Measurements from ENCODE around the genes ACTA2 and IFIT5.

DNA sequence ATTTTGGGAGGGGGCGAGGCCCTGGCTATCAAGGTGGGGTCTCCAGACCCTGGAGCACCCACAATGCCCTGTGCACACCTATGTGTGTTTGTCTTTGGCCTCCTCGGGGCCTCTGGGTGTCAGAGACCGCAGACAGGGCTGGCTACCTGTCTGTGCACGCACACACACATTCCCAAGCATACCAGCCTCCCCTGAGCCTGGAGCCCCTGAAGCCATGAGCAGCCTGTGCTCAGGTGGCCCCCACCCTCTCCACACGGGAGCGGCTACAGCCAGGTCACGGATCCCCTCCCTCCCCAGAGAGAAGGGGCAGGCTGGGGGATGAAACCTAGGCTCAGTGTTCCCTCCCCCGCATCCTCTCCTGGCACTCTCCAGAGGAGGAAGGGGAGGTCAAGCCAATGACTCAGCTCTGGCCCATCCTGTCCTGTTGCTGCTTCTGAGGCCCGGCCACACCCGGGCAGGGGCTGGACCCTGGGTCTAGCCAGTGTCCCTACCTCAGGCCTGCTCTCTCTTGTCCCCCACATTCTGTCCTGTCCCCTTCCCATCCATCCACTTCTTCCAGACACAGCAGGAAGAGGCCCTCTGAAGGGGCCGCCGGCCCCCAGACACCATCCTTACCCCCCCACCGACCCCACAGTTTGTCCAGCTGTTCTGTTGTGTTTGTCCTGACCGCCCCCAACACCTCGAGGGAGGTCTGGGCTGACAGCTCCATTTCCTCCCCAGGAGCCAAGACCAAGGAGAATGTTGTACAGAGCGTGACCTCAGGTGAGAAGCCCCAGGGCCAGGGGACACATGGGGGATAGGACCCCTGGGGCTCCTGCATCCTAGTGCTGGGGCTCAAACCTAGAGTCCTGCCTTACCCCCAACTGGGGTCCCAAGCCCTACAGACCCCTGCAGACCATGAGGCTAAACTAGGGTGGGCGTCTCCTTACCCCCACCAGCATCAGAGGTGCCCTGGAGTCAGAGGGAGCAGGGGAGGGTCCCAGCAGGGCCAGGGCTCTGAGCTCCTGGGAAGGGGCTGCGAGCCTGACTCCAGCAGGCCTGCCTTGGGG, 838 bp downstream of the SNCG start:
- RRBS: no CpG with 5 or more reads among the region's 18 CpGs

GRCh38 chr10:86970598-86971414, 2.5 kb downstream of the ADIRF start:
- RRBS: 5% methylated on average over 19 of the region's 58 CpGs

- RRBS: no CpG with 5 or more reads among the region's 18 CpGs
Observed at GRCh38 chr10:87505770-87506441, 1.2 kb downstream of the MINPP1 start.

GRCh38 chr10:87660085-87660758, 544 bp downstream of the PAPSS2 start:
- RRBS: under 1% methylated on average over 10 of the region's 28 CpGs

GRCh38 chr10:87701530-87702122, 41.9 kb downstream of the PAPSS2 start:
- RRBS: no CpG with 5 or more reads among the region's 7 CpGs

- RRBS: no CpG with 5 or more reads among the region's 29 CpGs
Observed at GRCh38 chr10:87862599-87863162, 652 bp downstream of the KLLN start.

GRCh38 chr10:87940646-87941322, 77.4 kb downstream of the PTEN start:
- RRBS: no CpG with 5 or more reads among the region's 1 CpG

DNA sequence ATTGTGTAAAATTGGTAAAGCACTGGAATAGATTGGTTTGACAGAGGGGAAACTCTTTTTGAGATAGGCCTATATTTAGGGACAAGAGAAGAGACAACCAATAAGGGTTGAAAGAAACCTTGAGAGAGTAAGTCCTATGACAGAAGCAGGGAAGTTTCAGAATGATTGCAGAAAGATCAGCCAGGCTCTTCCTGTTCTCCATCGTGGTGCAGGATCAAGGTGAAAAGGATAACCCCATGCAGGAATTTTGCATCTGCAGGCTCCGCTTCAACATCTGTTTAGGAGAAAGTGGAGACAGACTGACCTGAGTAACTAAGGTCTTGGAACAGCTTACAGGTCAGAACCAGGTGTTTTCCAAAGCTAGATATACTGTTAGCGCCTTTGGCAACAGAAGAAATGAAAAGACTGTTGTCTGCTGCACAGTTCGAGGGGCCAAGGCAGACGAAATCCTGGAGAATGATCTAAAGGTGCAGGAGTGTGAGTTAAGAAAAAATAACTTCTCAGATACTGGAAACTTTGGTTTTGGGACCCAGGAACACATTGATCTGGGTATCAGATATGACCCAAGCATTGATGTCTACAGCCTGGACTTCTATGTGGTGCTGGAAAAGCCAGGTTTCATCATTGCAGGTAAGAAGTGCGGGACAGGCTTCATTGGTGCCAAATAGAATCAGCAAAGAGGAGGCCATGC, 82.0 kb downstream of the PTEN start:
- RRBS: no CpG with 5 or more reads among the region's 6 CpGs

GRCh38 chr10:88017788-88018069, 154.3 kb downstream of the PTEN start:
- RRBS: no CpG with 5 or more reads among the region's 1 CpG

- RRBS: no CpG with 5 or more reads among the region's 2 CpGs
Observed at GRCh38 chr10:88104193-88104575, 240.8 kb downstream of the PTEN start.

DNA sequence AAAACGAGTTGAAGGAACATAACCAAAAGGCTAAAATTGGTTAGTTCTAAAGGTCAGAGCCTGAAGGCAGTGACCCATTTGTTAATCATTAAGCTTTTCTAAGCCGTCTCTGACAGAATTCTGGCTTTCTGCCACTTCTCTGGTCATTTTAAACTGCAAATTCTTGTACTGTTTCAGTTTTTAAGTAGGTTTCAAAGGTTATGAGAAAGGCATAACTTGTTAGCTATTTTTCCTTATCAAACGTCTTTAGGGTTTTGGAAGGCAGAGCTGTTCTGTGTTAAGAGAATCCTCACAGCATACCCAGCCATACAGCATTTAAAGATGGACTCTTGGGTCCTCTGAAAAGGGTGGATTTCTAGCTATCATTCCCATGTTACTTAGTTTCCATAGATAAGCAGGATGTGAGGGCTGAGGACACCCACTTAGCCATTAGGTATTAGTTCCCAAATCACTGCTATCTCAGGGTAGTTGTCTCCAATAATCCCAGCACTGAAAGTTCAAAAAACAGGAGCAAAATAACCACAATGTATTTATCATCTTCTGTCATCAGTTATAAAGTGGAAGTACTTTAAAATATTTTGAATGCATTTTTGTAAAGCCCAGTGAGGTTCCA, 196.7 kb downstream of the RNLS start:
- RRBS: no CpG with 5 or more reads among the region's 3 CpGs

- RRBS: no CpG with 5 or more reads among the region's 4 CpGs
Observed at GRCh38 chr10:88545249-88545736, 37.8 kb downstream of the RNLS start.

DNA sequence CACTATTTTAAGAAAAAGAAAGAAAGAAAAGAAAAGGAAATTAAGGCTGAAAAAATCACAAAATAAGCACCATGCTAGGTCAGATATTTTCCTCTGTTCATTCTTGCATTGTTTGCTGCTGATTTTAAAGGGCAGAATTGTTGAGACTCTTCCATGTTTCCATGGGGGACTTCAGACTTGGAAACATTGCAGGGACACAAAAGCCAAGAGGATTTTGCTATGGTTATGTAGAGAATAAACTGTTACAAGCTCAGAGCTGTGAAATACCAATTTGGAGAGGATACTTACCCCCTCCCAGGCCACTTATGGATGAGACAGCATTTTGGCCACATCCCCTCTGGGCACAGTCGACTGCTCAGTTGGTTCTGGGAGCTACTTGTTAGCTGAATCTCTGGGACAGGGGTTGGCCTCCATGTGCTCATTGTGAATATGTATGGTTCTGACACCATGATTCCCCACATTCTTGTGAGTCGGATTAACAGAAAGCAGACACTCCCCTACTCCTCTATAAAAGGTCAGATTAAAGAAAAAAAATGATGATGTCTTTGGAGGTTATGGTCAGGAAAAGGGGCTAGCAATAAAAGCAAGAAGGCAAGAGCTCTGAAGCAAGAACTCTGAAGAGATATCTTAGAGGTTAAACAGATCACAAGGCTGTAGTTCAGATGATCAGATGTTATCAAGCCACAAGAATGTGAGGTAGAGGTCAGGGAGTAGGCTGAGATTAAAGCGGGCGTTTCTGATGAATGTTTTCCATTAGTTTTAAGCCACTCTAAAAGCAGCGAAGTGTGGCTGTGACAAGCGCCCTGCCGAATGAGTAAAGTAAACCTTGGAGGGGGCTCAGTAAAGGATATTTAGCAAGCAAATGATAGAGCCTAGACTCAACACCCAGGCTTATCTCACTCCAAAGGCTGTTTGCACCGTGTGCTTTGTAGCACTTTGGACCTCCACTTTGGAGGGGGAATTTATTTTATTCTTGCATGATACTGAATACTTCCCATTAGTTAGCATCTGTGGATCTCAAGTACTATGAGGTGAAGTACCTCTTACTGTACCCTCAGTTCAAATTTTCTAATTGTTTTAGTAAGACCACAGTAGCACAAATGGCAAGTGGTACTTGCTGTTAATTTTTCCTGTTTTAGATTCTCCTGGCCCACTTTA, 17.2 kb downstream of the STAMBPL1 start:
- RRBS: no CpG with 5 or more reads among the region's 8 CpGs

- RRBS: no CpG with 5 or more reads among the region's 3 CpGs
Observed at GRCh38 chr10:88901497-88902254, 21.6 kb downstream of the STAMBPL1 start.

DNA sequence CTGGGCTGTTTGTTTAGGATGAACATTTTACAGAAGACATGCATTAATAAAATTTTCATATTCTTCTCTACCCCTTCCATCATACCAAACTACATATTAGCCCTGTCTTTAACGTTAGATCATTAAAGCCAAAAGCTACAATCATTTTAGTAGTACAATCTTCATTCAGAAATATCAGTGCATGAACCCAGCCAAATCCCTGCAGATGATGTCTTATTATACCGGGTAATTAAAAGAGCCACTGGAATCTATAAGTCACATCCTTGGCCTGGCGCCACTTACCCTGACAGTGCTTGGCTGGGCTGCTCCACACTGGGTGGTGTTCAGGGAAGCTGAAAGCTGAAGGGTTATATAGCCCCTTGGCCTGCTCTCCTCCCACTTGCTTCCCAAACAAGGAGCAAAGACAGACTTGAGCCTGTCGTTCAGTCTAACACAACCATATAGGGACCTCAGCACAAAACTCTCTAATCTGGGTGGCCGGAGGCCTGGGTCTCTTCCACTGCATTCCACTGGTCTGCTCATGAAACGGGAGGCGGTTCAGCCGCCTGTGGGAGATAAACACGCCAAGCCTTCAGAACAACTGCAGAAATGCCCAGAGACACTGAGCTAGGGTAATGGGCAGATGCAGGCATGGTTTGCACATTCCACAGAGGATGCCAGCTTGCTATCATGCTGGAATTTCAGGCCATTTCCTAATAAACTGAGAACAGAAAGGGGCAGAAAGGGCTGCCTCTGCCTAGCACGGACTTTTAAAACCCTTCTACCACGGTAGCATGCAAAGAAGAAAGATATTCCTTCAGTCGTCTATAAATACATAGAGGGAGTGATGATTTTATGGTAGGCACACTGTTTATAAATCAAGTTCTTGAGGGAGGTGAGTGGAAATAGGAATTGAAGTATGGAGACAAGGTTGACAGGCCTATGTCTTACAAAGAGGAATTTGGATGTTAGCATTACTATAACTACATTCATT, at the start of gene ACTA2:
Gene ACTA2, minus strand, starts transcription at position 325 of the 973 bp plus-strand sequence.
- RRBS: no CpG with 5 or more reads among the region's 12 CpGs

DNA sequence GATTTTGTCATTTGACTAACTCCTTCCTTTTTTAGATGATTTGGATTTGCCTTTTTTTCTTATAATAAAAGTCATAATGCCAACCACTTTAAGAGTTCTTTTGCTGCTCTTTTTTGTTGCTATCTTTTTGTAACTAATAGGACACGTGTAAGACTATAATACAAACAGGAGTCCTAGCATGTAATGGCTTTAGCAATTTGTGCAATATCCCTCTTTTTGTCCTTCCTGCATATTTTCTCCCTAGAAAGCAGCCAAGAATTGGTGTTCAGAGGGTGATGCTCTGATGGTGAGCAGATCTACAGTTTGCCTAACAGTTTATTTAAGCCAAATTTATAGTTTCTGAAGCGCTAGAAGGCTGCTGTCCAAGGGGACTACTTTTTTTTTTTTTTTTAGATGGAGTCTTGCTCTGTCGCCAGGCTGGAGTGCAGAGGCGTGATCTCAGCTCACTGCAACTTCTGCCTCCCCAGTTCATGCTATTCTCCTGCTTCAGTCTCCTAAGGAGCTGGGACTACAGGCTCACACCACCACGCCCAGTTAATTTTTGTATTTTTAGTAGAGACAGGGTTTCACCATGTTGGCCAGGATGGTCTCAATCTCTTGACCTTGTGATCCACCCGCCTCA, 18.9 kb upstream of the FAS start:
- RRBS: no CpG with 5 or more reads among the region's 6 CpGs

- RRBS: 57% methylated on average over 1 of the region's 2 CpGs
Observed at GRCh38 chr10:88983126-88983603, 7.4 kb upstream of the FAS start.

DNA sequence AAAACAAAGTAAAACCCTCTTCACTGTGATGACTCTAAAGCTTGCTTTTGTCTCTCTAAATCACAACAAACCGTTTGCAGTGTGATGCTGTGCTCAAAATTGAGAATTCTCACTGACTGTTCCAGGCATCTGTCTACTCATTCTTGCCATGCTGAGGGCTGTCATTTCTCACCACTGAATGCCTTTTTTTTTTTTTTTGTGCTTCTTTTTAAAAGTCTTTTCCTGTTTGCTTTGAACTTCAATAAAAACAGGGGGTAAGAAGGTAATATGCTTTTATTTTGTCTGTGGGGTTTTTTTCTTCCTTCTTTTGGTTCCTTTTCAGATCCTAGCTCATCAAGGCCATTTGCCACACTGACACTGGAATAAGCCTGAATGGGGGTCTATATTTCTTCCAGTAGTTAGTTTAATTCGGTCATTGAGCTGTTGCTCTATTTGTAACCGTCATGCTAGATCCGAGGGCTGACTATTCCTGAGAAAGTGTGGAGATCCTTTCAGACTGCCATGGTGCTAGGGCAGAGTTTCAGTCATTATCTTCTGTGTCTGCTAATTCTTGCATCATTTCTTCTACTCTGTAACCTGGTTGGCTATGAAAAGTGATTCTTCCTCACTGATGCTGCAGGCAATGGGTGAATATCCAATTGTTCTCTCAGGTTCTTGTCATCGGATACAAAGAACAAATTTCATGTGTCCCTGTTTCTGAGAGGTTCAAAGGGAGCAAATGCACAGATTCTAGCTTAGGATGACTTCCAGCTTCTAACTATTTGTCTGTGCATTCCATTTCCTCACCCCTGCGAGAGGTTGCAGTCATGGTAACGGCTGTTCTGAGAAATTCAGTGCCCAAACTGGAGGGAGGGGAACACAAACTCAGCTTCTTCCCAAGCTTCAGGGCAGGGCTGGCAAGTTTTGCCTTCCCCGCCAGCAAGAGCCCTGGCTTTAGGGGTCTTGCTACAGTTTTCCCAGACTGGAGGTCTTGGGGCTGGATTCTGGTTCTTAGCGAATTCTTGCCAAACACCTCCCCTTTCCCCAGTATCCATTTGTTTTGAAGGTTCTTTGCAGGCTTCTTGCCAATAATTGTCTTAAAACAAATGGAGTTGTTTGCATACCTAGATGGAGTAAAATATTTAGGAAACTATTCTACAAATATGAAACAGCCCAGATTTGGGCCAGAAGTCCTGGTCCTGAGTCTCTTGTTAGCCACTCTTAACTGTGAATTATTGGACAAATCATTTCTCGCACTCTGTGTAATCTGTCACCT, 10.9 kb downstream of the FAS start:
- RRBS: no CpG with 5 or more reads among the region's 10 CpGs

DNA sequence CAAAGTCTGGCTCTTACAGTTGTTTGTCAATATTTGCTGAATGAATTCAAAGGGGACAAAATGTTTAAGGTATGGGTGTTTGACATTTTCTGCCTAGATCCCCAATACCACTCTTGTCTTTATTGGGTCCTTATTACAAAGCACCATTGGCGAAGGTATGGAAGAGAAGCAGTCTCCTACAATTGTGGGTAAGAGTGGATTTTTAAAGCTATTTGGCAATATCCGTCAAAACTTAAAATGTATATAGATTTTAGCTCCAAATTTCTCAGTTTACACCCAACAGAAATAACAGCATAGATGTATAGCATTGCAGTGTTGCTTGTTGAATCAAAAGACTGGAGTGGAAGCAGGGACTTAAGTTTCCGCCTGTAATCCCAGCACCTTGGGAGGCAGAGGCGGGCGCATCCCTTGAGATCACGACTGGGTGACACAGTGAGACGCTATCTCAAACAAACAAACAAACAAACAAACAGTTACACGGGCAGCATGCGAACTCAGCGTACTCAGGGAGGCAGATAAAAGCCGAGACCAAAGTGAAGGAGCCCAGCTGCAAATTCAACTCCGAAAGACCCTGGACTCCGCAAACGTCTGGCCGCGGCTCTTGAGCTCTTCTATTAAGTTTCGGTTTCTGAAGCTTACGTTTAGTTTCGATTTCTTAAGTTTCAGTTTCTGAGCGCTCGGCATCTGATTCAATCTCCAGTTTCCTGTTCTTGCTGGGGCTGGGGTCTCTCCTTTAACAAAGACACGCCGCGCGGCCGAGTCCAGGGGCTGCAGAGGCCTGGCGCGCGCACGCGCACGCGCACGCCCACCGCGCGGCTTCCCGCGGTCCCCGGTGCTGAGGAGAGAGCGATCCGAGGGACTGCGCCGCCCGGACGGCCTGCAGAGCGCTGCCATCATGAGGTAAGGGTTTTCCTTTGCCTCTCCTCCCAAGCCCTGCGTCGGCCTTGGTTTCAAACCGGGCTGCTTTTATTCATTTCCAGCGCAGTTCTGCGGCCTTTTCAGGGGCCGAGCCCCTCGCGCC, at the start of gene IFIT5:
Gene IFIT5, plus strand, starts transcription at position 665 of the 1,021 bp plus-strand sequence.
- RRBS: under 1% methylated on average over 11 of the region's 55 CpGs

Measured in brain (tissue), 1 donor.